Measurements from ENCODE around the gene ZFHX3.

- PRO-cap, result no peak
Observed at GRCh38 chr16:71851965-71852648, 6.3 kb downstream of the ATXN1L start.

GRCh38 chr16:71854523-71855203, 8.9 kb downstream of the ATXN1L start:
- PRO-cap, result no peak

DNA sequence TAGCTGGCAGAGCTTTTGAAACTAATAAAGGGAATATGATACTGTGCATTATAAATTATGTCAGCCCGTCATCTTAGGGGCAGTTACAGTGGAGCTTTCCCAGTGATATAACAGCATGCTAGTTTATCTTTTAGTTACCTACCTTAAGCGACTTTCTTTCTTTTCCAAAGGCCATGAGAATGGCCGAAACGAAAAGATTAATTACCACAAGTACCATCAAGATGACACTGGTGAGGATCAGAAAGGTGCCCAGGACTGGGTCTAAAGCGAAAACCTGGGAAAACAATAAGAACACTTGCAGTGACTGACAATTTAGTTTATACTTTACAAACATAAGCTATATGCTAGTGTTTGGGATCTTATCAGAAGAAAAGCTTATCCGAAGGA, 34.6 kb downstream of the IST1 start:
- PRO-cap, result no peak

DNA sequence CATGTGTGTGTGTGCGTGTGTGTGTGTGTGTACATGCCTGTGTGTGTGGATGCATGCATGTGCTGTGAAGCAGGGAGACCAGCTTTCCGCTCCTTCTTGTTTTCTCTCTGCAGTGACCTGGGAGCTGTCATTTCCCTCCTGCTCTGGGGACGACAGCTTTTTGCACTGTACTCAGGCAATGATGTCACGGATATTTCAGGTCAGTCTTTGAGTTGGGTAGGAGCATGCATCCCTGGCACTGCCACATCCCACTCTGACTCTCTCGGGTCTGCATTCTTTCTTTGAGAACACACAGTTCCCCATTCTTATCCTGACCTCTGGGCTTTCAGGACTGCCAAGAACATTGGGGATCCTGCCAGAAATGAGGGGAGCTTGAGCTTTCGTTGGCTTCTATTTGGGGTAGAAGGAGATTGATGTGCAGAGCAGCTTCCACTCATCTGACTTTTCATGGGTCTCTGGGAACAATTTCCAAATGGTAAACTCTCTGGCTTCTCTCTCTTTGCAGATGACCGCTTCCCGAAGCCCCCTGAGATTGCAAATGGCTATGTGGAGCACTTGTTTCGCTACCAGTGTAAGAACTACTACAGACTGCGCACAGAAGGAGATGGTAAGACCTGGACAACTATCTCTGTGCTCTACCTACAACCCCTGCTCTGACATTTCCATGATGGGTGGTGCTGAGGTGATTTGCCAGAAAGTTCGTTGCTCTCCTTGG, 10.9 kb downstream of the HPR start:
- PRO-cap, result no peak

DNA sequence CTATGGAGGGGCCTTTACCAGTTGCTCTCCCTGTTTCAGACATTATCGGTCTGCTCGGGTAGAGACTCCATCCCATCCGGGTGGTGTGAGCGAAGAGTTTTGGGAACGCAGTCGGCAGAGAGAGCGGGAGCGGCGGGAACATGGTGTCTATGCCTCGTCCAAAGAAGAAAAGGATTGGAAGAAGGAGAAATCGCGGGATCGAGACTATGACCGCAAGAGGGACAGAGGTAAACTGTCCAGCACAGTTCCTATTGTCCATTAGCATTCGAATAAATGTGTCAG, 3.1 kb downstream of the DHX38 start:
- PRO-cap, result no peak

DNA sequence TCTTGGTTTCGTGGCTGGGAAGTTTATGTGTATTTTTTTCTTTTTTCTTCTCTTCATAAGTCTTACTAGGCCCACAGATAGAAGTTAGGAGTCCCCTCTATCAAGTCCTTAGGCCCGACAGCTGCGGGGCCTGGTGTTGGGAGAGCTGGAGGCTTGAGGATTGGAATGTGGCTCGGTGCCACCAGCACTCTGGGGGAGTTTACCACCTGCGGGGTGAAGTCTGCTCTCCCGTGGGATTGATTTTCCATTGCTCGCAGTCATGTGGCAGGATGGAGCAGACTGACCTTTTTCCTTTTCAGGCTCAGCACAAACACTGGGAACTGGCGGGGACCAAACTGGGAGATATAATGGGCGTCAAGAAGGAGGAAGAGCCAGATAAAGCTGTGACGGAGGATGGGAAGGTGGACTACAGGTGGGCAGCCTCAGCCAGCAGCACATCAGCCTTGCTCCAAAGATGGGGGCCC, 7.6 kb downstream of the DHX38 start:
- PRO-cap, result no peak

- PRO-cap, result no peak
Observed at GRCh38 chr16:72126741-72126965, 33.0 kb downstream of the DHX38 start.

DNA sequence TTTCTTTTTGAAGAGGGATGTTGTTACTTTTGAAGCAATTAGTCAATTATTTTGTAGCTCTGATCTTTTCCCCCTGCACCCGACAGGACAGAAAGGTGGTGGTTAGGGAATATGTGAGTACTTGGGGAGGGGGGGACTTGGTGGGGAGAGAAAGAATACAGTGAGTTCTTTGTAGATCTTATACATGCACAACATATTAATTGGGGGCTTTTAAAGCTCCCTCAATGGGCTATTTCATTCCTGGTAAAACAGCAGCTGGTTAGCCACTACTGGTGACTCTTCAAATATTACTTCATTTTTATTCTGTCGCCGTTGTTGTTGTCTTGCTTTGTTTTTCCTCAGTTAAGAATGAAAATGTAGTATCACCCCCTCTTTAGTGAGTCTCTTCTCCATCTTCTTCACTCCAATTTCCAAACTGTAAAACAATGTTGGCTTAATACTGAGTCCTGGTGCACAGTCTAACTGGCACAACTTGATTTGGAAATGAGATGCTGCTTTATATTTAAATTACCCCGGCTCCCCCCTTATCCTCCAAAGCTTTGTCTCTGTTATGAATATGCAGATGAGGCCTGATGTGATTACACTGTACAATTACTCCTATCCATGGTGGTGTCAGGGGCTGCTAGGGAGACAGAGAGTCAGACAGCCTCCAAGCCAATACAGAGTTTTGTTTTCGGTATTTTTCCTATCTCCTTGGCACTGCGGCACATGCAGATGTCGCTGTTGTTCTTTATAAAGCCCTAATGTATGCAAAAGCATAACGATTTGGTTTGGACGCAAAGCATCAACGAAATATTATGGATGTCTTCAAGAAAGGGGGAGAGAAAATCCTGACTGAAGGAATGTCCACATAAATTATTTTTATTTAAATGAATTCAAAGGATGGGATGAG, 256.9 kb upstream of the PMFBP1 start:
- PRO-cap, result no peak

- PRO-cap, result bidirectional peak, plus-strand start at chr16:72787645, minus-strand start at chr16:72787555; unidirectional peak, minus-strand start at chr16:72787739
Observed at GRCh38 chr16:72787388-72788302, 260.3 kb downstream of the ZFHX3 start.

- PRO-cap, result no peak
Observed at GRCh38 chr16:72924917-72925593, 122.9 kb downstream of the ZFHX3 start.

GRCh38 chr16:72952998-72953202, 95.0 kb downstream of the ZFHX3 start:
- PRO-cap, result no peak

- PRO-cap, result bidirectional peak, plus-strand start at chr16:73048233, minus-strand start at chr16:73048120
Observed at GRCh38 chr16:73047883-73048356, at the start of gene ZFHX3. ZFHX3 (minus strand) TSS chr16:73048128.

- PRO-cap, result no peak
Observed at GRCh38 chr16:73056755-73057370, 8.9 kb upstream of the ZFHX3 start.

- PRO-cap, result no peak
Observed at GRCh38 chr16:73062597-73062878, 14.6 kb upstream of the ZFHX3 start.

DNA sequence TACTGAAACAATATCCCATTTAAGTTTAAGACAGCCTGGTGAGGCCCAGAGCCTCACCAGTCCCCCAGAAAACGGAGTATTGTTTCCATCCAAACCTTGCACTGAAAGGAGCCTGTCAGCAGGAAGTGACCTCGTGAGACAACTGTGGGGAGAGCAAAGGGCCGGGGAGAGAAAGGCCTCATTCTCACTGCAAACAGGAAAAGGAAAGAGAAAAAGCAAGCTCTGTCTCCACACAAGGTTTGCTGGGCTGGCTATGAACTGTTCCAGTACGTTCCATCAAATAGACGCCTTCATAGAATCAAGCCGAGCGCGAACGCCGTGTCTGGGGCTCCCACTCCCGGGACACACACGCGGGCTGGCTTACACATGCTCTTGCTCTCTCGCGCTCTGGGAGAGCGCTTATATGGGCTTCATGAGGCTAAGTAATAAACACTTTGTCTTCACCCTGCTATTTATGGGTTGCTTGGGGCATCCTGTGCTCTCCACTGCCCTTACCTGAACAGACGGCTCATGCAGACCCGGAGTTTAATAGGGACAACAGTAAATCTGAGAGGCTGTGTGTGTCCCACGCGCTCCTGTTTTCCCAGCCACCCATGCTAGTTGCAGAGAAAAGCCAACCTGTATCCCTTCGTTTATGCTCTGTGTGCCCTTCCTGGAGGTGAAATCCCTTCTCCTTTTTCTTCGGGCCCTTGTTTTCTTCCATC, 44.6 kb upstream of the ZFHX3 start:
- PRO-cap, result no peak

DNA sequence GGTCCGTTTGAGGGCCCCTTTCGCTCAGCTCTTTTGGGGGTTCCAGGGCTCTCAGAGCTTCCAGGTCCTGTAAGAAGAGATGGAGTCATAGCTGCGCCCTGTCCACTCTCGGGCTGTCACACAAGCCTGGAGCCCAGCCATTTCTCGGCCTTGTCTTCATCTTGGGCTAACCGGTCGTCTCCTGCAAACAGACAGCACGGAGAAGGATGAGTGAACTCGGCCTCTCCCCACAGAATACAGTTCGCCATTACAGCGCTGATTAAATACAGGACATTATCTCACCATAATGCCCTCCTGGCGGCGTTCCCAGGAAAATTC, 45.4 kb upstream of the ZFHX3 start:
- PRO-cap, result no peak

- PRO-cap, result no peak
Observed at GRCh38 chr16:73153958-73154678, 106.2 kb upstream of the ZFHX3 start.

- PRO-cap, result unidirectional peak, plus-strand start at chr16:73232783
Observed at GRCh38 chr16:73231765-73233070, 184.3 kb upstream of the ZFHX3 start.

GRCh38 chr16:73525531-73525794, 477.5 kb upstream of the ZFHX3 start:
- PRO-cap, result no peak

DNA sequence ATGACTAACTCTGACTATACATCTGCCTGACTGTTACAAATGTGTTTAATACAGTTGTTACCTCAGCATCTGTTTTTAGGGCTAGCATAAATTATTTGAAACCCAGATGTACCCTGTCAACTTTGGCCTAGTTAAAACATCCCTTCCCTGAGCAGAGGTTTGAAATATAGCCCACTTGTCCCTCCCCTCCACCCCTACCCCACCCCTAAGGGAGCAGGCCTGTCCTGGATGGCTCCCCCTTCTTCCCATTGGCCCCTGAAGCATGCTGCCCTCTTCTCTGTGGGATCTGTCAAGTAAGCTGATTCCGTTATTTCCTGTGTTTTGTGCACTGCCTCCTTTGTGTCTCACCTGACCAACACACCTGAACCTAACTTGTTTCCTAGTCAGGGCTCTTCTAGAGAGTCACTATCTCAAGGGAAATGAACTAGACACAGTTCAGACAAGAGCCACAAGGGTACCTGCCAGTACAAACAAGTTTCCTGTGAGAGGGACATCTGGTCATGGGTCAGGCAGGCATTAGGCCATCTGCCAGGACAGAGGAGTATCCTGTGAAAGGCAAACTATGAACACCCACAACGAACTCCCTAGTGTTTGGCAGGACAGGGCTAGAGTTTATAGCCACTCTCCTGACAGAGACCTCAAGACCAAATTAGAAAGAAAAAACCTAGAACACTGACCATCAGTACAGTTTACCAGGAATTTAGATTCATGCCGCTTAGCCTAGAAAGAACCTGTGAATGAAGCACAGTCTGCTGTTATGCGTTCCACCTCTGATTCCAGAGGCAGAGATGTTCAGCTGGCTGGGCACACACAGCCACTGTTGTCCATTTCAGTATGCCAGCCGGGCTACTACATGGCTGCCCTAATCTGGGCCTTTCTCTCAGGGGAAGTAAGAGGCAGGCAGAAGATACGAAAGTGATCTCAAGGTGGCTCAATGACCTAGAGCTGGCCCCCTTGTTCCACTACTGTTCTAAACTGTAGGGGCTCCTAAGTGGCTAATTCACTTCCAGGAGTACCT, 20.6 kb upstream of the GLG1 start:
- PRO-cap, result no peak

Measured in colic lymph node (tissue), 1 donor.